Measurements from ENCODE around the genes HTR2A and NUDT15.

- PRO-cap, 2 experiments, result peak in 2 of 2 experiments; most common plus-strand start chr13:44918430 (in 2); most common minus-strand start chr13:44918659 (in 2)
Observed at GRCh38 chr13:44918299-44918877, 70.9 kb downstream of the NUFIP1 start.

DNA sequence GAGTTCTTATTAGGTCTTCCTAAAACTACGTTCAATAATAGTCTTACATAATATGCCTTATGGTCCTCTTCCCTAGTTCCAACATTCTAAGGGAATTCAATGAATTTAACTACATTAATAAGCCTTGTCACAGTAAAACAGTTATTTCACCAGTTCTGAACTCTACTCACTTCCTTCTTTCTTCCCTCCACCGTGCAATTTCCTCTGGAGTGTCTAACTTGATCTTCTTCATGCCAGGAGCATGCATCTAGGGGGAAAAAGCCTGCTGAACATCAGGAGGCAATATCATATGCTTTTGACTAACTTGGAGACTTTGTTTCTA is 10.3 kb downstream of the NUFIP1 start:
- PRO-cap, 2 experiments, result no peak in any of the 2 experiments

DNA sequence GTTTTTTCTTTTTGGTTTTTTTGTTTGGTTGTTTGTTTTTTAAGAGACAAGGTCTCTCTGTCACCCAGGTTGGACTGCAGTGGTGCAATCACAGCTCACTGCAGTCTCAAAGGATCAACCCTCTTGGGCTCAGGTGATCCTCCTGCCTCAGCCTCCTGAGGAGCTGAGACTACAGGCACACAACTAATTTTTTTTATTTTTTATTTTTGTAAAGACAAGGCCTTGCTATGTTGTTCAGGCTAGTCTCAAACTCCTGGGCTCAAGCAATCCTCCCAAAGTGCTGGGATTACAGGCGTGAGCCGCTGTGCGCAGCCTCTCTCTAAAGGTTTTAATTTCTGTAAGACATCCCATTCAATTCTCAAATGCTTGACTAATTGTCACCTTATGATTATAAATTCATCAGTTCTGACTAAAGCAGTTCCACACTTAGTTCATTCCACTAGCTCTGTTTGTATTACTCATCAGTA is 27.3 kb downstream of the GPALPP1 start:
- PRO-cap, 2 experiments, result no peak in any of the 2 experiments

- PRO-cap, 2 experiments, result no peak in any of the 2 experiments
Observed at GRCh38 chr13:45340868-45341048, 225 bp downstream of the TPT1 start.

DNA sequence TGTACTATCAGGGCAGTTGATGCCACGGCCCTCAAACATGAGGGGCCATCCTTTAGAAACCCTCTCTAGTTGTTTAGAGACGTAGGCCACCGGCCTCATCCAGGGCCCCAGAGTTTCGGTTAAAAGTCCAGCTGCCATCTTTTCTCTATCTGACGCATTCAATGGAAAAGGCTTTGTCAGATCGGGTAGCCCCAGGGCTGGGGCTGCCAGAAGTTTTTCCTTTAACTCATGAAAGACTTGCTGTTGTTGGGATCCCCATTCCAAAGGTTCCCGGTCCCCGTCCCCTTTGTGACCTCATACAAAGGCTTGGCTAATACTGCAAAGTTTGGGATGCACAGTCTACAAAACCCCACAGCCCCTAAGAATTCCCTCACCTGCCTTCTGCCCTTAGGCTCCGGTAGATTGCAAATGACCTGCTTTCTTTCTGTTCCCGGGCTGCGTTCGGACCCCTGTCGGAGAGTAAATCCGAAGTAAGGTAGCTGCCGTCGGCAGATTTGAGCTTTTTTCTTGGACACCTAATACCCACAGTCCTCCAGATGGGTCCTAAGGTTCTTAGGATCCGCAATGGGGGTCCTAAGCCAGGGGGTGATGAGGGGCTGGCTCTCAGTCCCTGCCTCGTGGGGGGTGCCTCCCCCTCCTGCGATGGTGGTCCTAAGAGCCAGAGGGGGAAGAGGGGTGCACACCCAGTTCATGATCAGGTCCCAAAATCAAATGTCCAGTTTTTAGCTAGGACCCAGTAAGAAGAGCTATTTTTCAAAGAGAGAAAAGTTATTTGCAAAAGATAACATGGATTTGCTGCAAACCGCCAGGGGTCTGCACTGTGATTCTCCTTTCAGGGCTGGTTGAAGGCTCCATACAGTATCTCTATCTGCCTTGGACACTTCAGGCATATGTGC is 34.6 kb downstream of the SLC25A30 start:
- PRO-cap, 2 experiments, result no peak in any of the 2 experiments

- PRO-cap, 2 experiments, result no peak in any of the 2 experiments
Observed at GRCh38 chr13:45412162-45412641, 6.0 kb downstream of the SLC25A30 start.

- PRO-cap, 2 experiments, result no peak in any of the 2 experiments
Observed at GRCh38 chr13:45440394-45440980, 22.3 kb upstream of the SLC25A30 start.

GRCh38 chr13:45454281-45454575 is 10.5 kb upstream of the COG3 start:
- PRO-cap, 2 experiments, result no peak in any of the 2 experiments

GRCh38 chr13:45669455-45669970 is 32.6 kb upstream of the CBY2 start:
- PRO-cap, 2 experiments, result no peak in any of the 2 experiments

DNA sequence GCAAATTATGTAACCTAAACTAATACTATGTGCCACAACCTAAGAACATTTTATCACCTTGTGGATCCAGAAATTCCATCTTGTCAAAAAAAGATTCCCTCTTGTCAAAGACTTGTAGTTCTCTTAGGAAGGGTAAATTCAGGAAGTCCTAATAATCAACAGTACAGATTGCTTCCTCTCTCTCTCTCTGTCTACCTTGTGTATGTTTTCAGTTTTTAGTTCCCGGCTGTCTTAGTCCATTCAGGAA is 40.3 kb upstream of the SIAH3 start:
- PRO-cap, 2 experiments, result no peak in any of the 2 experiments

DNA sequence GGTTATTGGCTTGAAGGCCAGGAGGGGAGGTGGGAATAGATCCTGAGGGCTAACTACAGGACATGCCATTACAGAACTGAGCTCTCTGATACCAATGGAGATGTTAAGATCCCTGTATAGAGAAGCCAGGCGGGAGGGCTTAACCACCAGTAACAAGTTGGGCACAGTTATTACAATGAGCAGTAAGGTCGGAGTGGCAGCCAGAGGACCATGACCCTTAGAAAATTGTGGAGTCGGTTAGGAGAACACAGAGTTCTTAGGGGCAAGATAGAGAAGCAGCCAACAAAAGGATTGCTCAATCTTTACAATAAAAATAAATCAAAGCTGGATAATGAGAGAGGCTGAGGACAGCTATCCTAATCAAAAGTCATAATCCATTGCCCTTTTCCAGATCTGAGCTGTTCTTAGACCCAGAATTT is 10.4 kb downstream of the CPB2 start:
- PRO-cap, 2 experiments, result no peak in any of the 2 experiments

DNA sequence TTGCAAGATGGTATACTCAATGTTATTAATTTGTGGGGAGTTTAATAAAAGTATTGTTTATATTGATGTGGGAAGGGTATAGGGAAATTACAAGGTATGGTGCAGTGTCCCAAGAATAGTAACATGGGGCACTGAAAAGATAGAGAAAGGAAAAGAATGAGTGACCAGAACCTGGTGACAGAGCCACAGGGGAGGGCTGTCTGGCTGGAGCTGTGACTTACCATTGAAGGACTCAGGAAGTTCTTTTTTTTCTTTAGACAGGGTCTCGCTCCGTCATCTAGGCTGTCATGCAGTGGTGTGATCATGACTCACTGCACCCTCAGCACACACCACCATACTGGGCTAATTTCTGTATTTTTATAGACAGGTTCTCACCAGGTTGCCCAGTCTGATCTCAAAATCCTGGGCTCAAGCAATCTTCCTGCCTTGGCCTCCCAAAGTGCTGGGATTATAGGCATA is 8.7 kb upstream of the CPB2 start:
- PRO-cap, 2 experiments, result no peak in any of the 2 experiments

GRCh38 chr13:46125865-46126567 is 21.2 kb upstream of the CPB2 start:
- PRO-cap, 2 experiments, result no peak in any of the 2 experiments

- PRO-cap, 2 experiments, result no peak in any of the 2 experiments
Observed at GRCh38 chr13:46150725-46151425, 31.1 kb downstream of the LCP1 start.

GRCh38 chr13:46295167-46296120 is 83.7 kb downstream of the LRRC63 start:
- PRO-cap, 2 experiments, result peak in 2 of 2 experiments; most common plus-strand start chr13:46295971 (in 2); most common minus-strand start chr13:46295774 (in 2)

GRCh38 chr13:46558953-46559860 is 6.2 kb downstream of the LRCH1 start:
- PRO-cap, 2 experiments, result no peak in any of the 2 experiments

DNA sequence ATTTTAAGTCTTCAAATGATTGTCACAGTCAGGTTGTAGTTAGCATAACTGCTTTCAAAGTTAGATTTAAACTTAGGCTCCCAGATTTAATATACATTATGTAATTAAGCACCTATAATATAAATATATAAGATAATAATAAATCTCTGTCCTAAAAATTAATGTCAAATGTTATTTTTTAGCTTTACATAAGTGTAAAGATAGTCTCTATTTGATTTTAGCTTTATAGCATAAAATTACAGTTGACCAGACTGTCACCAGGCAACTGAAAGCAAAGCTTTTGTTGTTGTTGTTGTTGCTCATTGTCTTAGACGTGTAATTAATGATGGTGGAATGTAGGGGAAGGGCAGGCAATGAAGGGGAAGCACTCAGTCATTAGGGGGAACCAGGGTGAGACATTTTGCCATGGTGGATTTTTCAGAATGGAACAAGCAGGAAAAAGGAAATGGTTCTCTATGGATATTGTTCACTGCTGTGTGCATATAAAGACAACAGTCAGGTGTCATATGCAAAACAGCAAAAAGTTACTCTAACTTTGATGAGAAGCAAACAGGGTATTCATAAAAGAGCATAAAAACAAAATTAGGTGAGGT is 110.2 kb downstream of the LRCH1 start:
- PRO-cap, 2 experiments, result peak in 1 of 2 experiments; most common plus-strand start position 318 of the sequence (in 1)

- PRO-cap, 2 experiments, result peak in 1 of 2 experiments; most common plus-strand start chr13:46668157 (in 1); most common minus-strand start chr13:46668101 (in 1)
Observed at GRCh38 chr13:46667911-46668265, 114.9 kb downstream of the LRCH1 start.

DNA sequence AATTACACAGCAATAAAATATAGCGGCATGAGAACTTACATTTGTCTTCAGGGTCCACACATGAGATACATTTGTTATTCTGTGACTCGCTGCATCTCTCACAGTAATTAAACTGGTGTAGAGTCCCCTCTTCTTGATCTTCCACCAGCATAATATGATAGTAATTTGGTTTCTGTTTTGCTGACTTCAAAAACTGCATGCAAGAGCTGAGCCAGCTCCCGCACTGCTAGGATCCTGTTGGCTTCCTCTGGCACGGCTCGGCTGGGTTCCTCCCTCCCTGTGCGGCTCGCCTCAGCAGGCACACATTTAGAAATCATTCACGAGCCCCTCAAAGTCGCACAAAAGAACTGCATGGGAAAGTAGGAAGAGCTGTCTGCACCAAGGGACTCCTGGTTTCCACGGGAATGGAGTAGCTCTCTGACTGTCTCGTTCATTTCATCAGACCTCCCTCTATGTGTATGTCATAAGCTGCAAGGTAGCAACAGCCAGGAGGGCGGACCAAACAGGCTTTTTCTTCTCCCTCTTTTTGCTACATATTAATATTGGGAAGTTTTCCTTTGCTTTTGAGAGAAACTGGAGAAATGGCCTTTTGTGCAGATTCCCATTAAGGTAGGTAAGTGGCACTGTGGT is at the start of gene HTR2A:
TSS of gene HTR2A (minus strand) at position 419 of the 630 bp plus-strand sequence.
- PRO-cap, 2 experiments, result no peak in any of the 2 experiments

- PRO-cap, 2 experiments, result peak in 2 of 2 experiments; most common plus-strand start chr13:48037759 (in 1); most common minus-strand start chr13:48037992 (in 2)
Observed at GRCh38 chr13:48037170-48038269, at the start of gene NUDT15. TSS of gene NUDT15 (plus strand) at chr13:48037726.

All from cytotoxic T cell (primary cell).